Heart left ventricle (tissue), 7 donors: ENCODE measurements around a stretch of chr4.

- PRO-cap, 6 experiments: no peak in any of the 6 experiments
- RAMPAGE, long total RNA, 2 experiments: no peak in any of the 2 experiments
- RRBS: no CpG with 5 or more reads among the region's 5 CpGs
Observed at GRCh38 chr4:39469241-39470292, 10.7 kb downstream of the LIAS start.

GRCh38 chr4:39470293-39470786, 11.5 kb downstream of the LIAS start:
- PRO-cap, 6 experiments: no peak in any of the 6 experiments
- RAMPAGE, long total RNA, 2 experiments: no peak in any of the 2 experiments
- RRBS: no CpG with 5 or more reads among the region's 2 CpGs

DNA sequence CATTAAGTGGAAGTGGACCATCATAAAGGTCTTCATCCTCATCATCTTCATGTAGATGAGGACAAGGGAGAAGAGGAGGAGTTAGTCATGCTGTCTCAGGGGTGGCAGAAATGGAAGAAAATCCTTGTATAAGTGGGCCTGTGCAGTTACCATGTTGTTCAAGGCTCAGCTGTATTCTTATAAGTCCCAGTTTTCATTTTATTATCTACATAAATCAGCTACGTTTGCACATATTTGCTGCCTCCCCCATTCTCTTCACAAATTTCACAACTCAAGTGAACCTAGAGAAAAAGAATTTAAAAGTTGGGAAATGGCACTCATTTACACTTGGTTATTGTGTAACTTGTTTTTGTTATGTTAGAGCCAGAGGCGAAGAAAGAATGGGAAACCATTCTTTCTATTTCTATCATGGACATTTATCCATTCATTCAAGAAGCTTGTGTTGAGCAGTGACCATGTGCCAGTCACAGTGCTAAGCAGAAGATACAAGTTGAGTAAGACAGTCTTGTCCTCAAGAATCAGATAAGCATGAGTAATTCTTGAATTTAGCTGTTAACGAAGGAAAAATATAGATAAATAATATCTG, 13.5 kb downstream of the LIAS start:
- PRO-cap, 6 experiments: no peak in any of the 6 experiments
- RAMPAGE, long total RNA, 2 experiments: no peak in any of the 2 experiments
- RRBS: no CpG with 5 or more reads among the region's 3 CpGs

DNA sequence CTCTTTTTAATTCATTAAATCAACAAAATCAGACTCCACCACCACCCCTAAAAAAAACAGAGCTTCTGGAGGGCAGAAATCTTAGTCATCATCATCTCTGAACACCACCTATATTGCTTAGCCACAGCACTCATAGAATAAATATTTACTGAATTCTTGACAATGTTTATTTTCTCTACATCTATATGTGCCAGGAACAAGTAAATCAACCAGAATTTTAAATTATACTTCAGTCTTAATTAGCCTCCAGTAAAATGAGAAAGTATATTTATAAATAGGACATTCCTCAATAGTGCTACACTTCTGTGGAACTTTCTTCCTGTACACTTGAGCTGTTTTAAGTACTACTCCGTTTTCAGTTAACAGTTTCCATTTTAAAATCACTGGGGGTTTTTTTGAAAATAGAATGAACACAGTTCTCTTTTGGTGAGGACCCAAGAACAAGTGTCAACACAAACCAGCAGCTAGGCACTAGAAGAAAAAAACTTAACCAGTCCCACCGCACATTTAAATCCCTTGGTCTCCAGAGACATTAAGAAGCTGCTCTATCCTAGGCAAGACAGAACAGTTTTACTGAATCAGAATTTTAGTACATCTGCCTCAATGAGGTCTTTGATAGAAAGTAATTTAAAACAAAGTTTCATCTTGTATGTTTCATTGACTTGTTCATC, 25.5 kb downstream of the SMIM14 start:
- PRO-cap, 6 experiments: no peak in any of the 6 experiments
- RAMPAGE, long total RNA, 2 experiments: no peak in any of the 2 experiments
- RRBS: no CpG with 5 or more reads among the region's 2 CpGs

- PRO-cap, 6 experiments: no peak in any of the 6 experiments
- RAMPAGE, long total RNA, 2 experiments: no peak in any of the 2 experiments
- RRBS: no CpG with 5 or more reads among the region's 4 CpGs
Observed at GRCh38 chr4:39626142-39626817, 12.4 kb downstream of the SMIM14 start.

GRCh38 chr4:39626818-39627587, 11.7 kb downstream of the SMIM14 start:
- PRO-cap, 6 experiments: no peak in any of the 6 experiments
- RAMPAGE, long total RNA, 2 experiments: no peak in any of the 2 experiments
- RRBS: no CpG with 5 or more reads among the region's 3 CpGs

- PRO-cap, 6 experiments: no peak in any of the 6 experiments
- RAMPAGE, long total RNA, 2 experiments: no peak in any of the 2 experiments
- RRBS: no CpG with 5 or more reads among the region's 2 CpGs
Observed at GRCh38 chr4:39879421-39879978, 98.2 kb downstream of the PDS5A start.

DNA sequence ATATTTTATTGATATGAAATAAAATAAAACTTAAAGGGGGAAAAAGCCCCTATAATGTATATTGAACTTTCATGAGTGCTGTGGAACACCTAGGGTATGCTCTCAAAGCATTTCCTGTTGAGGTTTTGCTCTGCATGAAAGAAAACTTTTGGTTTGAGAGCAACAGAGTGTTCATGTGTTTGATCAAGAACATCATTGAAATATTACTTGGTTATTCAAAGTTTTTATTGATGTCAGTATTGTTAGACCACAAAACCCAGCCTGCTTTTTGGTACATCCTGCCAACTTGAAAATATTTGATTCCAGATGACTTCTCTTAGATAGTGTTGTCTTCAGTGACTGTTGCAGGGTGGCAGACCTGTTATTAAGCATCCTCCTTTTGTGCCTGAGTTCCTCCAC, 68.0 kb downstream of the N4BP2 start:
- PRO-cap, 6 experiments: no peak in any of the 6 experiments
- RAMPAGE, long total RNA, 2 experiments: no peak in any of the 2 experiments

- PRO-cap, 6 experiments: no peak in any of the 6 experiments
- RAMPAGE, long total RNA, 2 experiments: no peak in any of the 2 experiments
- RRBS: no CpG with 5 or more reads among the region's 7 CpGs
Observed at GRCh38 chr4:40306868-40307539, 28.1 kb upstream of the CHRNA9 start.

- PRO-cap, 6 experiments: no peak in any of the 6 experiments
- RAMPAGE, long total RNA, 2 experiments: no peak in any of the 2 experiments
- RRBS: no CpG with 5 or more reads among the region's 6 CpGs
Observed at GRCh38 chr4:40321457-40322151, 13.5 kb upstream of the CHRNA9 start.

DNA sequence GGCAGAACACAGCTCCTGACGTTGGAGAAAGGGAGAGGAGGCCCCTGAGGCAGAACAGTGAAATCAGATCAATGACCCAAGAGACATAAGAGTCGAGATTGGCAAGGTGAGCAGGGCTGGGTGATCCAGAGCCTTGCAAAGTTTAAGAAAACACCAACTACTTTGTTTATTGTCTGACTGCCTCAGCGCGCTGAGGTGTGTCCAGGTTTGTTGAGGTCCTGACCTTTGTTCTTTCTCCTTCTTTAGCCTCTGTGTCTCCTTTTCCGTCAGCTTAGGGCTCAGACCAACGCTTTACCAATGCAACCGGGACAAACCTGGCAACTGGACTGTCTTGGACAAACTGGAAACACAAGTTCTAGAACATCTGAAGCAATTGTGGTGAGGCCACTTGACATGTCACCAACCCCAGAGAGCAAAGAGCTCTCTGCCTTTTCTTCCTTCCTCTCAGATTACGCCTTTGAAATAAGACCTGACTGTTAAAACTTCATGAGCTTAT, 28.4 kb downstream of the CHRNA9 start:
- PRO-cap, 6 experiments: no peak in any of the 6 experiments
- RAMPAGE, long total RNA, 2 experiments: no peak in any of the 2 experiments
- RRBS: no CpG with 5 or more reads among the region's 8 CpGs

DNA sequence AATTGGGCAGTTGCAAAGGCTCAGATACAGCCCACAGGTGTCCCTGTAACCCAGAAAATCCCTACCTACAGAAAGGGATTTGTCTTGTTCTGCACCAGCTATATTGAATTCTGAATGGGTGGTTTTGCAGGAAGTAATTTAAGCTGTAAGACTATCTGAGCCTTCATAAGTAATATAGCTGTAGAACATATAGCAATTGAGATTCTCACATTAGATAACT, 34.6 kb downstream of the CHRNA9 start:
- PRO-cap, 6 experiments: no peak in any of the 6 experiments
- RAMPAGE, long total RNA, 2 experiments: no peak in any of the 2 experiments

- PRO-cap, 6 experiments: no peak in any of the 6 experiments
- RAMPAGE, long total RNA, 2 experiments: no peak in any of the 2 experiments
- RRBS: no CpG with 5 or more reads among the region's 5 CpGs
Observed at GRCh38 chr4:40377555-40378090, 42.5 kb downstream of the CHRNA9 start.

DNA sequence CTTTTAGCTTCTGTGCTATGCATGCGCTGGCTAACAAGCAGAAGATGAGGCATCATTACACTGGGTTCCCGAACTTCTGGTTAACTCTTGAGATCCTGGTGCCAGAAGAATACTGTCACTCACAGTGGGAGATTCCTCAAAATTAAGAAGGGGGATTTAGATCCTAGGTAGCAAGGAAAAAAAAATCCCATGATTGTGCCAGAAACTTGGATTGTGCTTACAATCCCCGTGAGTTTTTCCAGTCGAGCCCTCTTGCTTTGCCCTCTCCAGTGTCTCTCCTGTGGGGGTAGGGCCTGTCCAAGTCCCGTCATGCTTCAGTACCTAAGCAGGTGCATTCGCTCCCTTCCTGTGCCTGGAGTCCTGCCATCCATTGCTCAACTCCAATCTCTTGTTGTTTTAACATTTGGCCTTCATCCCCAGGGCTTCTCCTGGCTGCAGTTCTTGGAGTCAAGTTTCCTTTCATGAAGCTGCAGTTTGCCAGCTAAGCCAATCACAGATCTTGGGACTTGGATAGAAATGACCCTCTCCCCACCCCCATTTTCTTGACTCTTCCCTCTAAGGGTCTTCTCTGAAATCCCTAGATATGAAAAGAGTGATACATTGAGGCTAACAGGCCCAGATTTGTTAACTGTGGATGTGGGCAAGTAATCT, 60.6 kb downstream of the CHRNA9 start:
- PRO-cap, 6 experiments: no peak in any of the 6 experiments
- RAMPAGE, long total RNA, 2 experiments: no peak in any of the 2 experiments
- RRBS: no CpG with 5 or more reads among the region's 6 CpGs

- PRO-cap, 6 experiments: no peak in any of the 6 experiments
- RAMPAGE, long total RNA, 2 experiments: no peak in any of the 2 experiments
- RRBS: no CpG with 5 or more reads among the region's 4 CpGs
Observed at GRCh38 chr4:40433391-40433908, 98.3 kb downstream of the CHRNA9 start.

DNA sequence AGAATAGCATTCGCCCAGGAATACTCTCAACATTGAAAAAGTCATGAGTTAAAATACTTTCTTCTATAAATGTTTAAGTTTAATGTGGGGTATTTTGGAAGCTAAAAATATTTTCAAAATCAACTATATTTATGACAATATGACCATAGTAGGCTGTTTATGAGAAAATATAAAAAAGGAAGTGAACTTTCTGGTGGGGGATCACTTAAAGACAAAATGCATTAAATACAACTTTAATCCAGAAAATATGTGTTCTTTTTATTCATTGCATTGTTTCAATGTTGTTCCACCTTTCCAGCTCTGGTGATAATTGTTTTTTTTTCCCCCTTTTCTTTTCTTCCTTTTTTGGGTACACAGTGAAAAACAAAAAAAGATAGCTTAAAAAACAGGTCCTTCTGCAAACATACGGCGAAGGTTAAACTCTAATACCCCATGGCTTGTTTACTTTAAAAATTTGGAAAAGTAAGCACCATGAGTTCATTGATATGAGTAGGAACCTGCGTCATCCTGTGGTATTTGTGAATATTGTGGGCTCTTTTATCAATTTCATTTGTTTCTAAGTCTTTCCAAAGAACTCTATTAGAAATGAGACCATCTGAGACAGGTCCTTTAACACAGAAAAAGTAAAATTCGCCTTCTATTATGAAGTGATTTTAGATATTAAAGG, 123.4 kb downstream of the CHRNA9 start:
- PRO-cap, 6 experiments: no peak in any of the 6 experiments
- RAMPAGE, long total RNA, 2 experiments: no peak in any of the 2 experiments
- RRBS: no CpG with 5 or more reads among the region's 5 CpGs

GRCh38 chr4:40473865-40474592, 138.9 kb downstream of the CHRNA9 start:
- PRO-cap, 6 experiments: no peak in any of the 6 experiments
- RAMPAGE, long total RNA, 2 experiments: no peak in any of the 2 experiments
- RRBS: no CpG with 5 or more reads among the region's 10 CpGs

- PRO-cap, 6 experiments: no peak in any of the 6 experiments
- RAMPAGE, long total RNA, 2 experiments: no peak in any of the 2 experiments
- RRBS: no CpG with 5 or more reads among the region's 6 CpGs
Observed at GRCh38 chr4:40523707-40524243, 105.9 kb downstream of the RBM47 start.

DNA sequence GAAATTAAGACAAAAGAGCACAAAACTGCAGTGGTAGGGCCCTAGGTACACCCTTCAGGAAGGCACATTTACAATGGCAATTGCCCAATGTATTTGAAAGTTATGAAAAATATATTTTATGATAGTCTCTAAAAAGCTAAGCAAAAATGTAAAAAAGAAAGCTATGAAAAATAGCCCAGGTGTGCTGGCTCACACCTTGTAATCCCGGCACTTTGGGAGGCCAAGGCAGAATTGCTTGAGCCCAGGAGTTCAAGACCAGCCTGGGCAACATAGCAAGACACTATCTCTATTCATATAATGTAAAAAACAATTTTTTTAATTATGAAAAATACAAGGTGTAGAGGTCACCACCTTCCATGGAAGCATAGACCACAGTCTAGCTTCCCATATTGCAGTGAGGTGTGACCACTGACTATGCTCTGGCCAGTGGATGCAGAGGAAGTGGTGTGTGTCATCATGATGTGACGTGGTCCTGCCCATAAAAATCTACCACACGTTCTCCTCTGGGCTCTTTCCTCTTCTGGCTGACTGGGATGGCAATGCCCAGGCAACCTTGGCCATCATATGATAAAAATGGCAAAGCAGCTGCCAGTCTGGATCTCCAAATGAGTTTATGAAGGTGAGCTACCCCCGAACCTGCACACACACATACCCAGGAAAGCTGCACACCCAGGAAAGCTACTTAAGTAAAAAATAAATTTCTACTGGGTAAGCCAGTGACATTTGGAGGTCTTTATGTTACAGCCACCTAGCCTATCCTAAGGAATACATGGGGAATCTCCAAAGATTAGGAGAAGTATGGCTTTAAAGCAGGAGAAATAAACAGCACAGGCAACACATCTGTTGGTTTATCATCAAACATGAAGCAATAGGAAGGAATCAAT, 65.7 kb downstream of the RBM47 start:
- PRO-cap, 6 experiments: peak in 1 of 6 experiments; most common plus-strand start position 508 of the sequence (in 1)
- RAMPAGE, long total RNA, 2 experiments: no peak in any of the 2 experiments
- RRBS: no CpG with 5 or more reads among the region's 4 CpGs

DNA sequence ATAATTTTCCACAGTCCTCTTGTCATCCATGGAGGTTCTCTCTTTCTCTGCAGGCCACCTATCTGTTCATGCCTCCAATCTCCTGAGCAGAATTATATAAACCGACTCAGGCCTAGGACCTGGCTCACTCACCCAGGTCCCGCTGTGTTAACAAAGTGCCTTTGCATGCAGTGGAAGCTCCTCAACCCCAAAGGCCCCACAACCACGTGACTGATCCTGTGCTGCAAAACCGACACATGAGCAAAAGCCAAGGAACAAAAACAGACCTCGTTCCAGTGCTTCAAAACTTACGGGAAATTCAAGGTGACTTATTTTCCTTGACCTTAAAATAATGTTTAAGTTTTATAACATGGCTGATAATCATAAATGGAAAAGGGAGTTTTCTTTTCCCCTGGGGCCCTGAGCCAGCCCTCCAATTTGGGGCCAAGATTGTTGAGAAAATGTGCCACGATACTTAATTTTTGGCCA, 94.1 kb downstream of the APBB2 start:
- PRO-cap, 6 experiments: no peak in any of the 6 experiments
- RAMPAGE, long total RNA, 2 experiments: no peak in any of the 2 experiments
- RRBS: no CpG with 5 or more reads among the region's 7 CpGs